Neural cell (in vitro differentiated cells): ENCODE measurements around a stretch of chr2.

GRCh38 chr2:227413040-227413704 lies 25.4 kb upstream of the SCYGR1 start:
- RAMPAGE, long total RNA, result no peak

- RAMPAGE, long total RNA, result no peak
Measured at GRCh38 chr2:227546977-227547469, 51.7 kb upstream of the SCYGR2 start.

- RAMPAGE, long total RNA, result no peak
Measured at GRCh38 chr2:227555278-227555981, 43.3 kb upstream of the SCYGR2 start.

DNA sequence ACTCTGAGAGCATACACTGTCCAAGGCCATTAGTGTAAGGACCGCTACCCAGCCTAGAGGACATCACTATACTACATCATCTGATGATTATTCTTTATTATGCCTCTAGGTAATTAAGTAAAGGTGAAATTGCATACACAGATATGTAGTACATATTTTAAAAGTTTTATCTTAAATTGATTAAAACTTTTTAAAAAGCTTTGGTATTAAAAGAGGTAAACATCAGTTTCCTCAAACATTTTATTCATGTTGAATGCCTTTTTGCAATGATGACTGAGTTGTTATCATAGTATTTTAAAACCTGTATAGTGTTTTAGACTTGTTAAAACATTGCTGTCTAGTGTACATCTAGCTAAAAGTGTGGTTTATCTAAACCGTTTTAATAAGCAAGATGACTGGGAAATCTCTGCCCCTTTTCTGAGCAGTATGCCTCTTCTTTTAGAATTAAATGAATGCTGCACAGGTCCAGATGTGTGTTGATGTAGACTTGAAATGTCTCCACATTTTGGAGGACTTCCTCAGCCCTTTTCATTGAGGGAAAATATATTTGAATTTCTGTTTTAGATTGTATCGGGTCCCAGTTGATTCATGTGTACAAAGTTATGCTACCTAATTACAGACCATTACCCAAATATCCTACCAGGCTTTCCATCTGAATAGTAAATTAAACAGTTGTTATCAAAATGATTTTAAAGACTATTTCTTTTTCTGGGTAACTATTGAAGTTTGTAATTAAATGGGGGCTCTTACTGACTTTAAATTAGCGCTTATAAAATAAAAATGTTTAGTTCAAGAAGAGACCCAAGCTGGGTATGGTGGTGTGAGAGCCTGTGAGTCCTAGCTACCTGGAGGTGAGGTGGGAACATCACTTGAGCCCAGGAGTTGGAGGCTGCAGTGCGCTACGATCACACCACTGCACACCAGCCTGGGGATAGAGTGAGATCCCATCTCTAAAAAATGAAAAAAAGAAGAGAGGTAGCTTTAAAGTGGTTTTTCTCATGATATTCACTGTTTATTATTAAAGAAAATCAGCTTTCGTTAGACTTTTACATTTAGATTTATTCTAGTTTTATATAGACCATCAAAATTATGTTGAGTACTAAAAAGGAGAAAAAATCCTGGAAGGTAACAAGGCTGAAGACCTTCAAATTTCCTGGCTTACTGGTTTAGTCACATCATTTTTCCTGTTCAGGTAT lies 42.3 kb upstream of the SCYGR2 start:
- RAMPAGE, long total RNA, result no peak

- RAMPAGE, long total RNA, result no peak
Measured at GRCh38 chr2:227863114-227863706, 8.2 kb upstream of the DAW1 start.

GRCh38 chr2:228378660-228379054 lies 197.2 kb upstream of the SPHKAP start:
- RAMPAGE, long total RNA, result no peak

DNA sequence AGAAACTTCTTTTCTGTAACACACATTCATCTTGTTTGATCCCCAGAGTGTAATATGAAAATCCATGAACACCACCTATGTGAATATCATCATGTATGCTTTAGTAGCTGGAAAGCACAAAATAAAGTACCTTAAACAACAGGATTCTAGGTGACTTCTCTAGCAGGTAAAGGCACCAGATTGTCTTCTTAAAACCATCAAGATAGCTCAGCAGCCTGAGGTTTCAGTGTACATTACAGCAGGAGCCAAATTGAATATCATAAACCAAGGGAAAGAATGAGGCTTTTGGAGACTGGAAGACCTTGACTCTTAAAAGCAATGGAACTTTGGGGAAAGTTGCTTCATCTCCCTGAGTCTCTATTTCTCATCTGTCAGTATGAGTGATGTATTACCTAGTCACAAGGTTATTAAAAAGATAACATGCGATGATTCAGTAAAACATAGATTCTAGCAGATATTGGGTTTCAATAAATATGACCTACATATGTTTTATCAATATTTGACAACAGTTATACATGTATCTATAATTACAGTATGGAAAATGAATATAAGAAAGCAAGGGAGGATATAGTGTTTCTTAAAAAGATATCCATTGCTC lies 429.7 kb upstream of the SPHKAP start:
- RAMPAGE, long total RNA, result no peak

DNA sequence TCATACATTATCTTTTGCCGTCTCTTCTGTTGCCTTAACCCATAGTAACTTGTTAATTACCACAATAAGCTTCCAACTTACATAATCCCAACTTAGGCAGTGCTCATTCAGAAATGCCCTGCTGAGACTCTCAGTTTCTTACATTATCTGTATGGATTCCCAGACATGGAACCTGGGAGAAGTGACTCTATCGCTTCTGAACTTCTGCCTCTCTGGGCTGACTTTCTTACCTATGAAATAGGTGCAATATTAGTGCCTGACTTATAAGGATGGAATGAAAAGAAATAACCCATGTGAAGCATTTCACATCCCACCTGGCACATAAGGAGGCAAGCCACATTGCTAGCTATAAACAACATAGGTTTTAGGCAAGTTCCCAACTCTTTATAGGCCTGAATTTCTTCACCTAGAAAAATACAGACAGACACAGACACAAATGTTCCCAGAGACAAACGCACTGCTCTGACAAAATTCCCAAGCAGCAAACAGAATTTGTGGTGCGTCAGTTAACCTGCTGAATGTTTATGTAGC lies 166.5 kb downstream of the PID1 start:
- RAMPAGE, long total RNA, result no peak

DNA sequence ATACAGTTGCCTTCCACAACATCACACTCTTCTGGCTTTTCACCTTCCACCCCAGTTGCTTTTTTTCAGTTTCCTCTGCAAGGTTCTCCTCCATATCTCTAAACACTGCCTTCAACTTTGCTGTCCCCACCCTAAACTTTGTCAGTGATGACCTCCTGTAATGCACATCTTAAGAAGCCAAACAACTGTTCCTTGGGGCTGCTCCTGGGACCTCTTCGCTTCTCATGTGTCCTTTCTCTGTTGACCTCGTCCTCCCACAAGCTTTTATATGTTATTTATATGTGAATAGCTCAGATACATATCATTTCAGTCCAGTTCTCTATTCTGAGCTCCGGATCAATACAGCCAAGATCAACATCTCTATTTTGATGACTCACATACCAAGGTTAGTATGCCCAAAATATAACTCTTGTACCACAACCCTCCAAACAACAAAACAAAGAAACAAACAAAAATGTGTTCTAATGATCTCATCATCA lies 154.3 kb downstream of the PID1 start:
- RAMPAGE, long total RNA, result no peak

GRCh38 chr2:229183616-229183938 lies 87.5 kb downstream of the PID1 start:
- RAMPAGE, long total RNA, result no peak

DNA sequence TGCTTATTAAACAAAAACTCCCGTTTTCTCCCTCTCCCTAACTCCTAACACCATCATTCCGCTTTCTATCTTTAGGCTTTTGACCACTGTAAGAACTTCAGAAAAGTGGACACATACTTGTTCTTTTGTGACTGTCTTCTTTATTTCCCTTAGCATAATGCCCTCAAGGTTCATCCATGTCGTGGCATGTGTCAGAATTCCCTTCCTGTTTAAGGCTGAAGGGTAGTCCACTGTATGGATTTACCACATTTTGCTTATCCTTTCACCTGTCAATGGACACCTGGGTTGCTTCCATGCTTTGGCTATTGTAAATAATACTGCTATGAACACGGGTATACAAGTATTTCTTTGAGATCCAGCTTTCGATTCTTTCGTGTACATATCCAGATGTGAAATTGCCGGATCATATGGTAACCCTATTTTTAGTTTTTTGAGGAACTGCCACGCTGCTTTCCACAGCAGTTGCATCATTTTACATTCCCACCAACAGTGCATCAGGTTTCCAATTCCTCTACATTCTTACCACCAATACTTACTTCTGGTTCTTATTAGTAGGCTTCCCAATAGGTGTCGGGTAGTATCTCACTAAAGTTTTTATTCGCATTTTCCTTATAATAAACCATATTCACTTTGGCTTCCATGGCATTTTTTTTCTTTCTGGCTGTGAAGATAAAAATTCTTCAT lies 69.7 kb downstream of the PID1 start:
- RAMPAGE, long total RNA, result no peak

- RAMPAGE, long total RNA, result no peak
Measured at GRCh38 chr2:229268655-229269247, 2.3 kb downstream of the PID1 start.

GRCh38 chr2:229542714-229542995 lies 171.7 kb downstream of the DNER start:
- RAMPAGE, long total RNA, result no peak

GRCh38 chr2:229752765-229753400 lies 38.5 kb upstream of the DNER start:
- RAMPAGE, long total RNA, result no peak

DNA sequence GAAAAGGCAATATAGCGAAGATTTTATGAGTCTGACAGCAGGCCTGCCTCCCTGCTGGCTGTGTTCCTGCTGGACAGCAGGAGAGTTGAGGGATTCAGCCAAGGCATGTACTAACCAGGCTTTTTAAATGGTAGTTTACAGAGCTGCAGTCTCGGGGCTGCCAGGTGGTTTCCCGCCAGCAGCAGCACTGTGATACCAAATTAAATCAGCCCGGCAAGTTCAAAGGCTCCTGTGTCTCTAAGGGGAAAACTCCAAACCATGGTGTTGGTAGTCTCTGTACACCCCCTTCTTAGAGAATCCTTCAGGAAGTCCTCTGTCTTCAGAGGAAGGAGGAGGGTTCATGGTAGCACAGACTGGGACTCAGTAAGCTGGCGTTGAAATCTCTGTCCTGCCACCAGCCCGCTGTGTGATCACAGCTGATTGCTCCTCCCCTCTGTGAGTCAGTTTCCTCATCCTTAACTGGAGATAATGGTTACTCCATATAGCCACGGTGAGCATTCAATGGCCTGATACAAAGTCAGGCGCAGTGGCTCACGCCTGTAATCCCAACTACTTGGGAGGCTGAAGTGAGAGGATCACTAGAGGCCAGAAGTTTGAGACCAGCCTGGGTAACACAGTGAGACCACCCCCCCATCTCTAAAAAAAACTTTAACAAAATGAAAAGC lies 58.5 kb downstream of the FBXO36 start:
- RAMPAGE, long total RNA, result no peak

- RAMPAGE, long total RNA, result no peak
Measured at GRCh38 chr2:230166571-230166906, 53.2 kb downstream of the SP110 start.

DNA sequence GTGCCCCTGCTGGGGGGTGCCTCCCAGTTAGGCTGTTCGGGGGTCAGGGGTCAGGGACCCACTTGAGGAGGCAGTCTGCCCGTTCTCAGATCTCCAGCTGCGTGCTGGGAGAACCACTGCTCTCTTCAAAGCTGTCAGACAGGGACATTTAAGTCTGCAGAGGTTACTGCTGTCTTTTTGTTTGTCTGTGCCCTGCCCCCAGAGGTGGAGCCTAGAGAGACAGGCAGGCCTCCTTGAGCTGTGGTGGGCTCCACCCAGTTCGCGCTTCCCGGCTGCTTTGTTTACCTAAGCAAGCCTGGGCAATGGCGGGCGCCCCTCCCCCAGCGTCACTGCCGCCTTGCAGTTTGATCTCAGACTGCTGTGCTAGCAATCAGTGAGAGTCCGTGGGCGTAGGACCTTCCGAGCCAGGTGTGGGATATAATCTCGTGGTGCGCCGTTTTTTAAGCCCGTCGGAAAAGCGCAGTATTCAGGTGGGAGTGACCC lies 14.8 kb downstream of the SP140L start:
- RAMPAGE, long total RNA, result no peak

DNA sequence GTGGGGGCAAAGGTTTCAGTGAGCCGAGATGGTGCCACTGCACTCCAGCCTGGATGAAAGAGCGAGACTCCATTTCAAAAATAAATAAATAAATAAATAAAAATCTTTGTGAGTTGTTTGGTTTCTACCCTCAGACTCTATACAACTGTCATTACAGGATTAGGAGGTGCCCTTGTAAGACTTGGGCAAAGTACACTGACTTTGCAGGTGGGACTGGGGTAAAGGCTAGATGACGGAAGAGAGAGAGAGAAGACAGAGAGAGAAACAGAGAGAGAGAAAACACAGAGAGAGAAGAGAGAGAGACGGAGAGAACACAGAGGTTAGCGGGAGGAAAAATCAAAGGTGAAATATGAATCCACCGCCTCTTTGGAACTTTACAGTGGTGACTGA lies 25.3 kb upstream of the CAB39 start:
- RAMPAGE, long total RNA, result no peak

DNA sequence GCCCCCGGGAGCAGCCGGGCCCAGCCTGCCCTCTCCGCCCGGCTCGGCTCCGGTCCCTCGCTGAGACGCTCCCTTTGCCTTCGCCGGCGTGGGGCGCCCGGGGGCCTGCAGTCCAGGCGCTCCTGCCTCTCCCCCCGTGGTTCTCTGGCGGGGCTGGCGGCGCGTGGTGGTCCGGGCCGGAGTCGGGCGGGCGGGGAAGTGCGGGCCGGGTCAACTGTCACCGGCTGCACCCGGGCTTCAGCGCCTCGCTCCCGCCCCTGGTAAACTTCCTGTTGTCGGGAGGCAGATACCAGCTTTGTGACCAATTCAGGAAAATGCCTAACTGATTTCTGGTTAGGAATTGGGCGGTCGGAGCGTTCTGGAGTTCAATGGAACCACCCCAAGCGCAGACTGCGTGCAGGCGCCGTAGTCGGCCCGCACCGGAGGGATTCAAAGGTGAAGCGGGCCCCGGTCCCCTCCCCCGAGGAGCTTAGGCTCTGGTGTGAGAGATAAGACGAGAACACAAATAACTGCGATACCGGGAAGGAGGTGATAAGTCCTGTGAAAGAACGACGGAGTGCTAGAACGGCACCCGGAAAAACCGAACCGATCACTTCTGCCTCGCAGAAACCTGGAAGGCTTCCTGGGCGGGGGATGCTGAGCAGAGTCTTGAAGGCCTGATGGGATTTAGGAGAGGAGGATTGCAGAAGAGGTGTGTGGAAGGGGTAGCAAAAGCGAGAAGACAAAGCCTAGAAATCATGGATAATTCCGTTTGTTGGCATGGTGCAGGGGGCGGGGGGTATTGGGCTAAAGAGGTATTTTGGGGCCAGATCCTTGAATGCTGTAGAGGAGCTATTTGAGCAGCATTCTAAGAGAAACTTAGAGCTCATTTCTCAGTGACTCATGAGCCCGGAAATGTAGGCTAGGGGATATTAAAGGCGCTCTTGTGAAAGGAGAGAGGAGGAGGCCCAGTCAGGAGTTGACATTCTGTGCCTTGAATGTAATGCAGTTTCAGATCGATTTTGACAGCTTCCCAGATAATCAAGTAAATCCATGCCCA lies 1.0 kb downstream of the CAB39 start:
- RAMPAGE, long total RNA, result no peak

DNA sequence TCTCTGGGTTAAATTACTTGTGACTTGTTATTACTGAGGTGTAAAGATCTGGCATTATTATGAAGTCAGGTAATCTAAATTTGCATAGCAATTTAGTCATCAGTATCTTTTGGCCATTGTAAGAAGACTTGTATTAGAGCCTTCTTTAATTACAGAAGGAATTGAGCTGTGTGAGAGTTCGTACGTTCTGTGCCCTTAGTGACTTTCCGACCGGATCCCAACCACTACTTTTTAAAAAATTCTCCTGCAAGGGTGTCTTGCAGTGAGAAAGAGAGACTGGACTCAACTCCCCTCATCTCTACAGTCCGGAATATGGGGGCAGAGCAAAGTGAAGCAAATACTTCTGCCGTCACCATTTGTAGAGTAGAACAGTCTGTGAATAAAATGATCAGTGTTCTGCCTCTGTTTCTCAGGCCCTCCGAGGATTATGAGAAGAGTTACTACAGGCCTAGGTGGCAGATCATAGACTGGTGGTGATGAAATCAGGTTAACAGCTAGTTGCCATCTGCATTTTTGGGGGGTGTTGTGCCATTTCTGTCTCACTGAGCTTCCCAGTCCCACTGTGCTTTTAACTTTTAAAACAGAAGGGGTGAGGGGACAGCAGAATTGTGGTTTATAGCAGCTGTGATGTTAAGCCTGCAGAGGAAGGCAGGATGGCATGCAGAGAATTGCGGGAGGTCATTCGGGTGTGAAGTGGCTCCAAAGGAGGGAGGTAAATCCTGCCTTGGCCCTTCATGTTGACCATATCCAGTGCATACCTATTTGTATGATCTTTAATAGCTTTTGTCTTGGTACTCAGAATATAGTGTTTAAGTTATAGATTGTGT lies 4.8 kb downstream of the CAB39 start:
- RAMPAGE, long total RNA, result no peak